ENCODE data around the genes YAF2, NELL2, ANO6 and ARID2.

GRCh38 chr12:39467359-39467925 lies 24.5 kb upstream of the KIF21A start:
- PRO-cap = no peak

GRCh38 chr12:39622231-39622710 lies 2.7 kb upstream of the ABCD2 start:
- PRO-cap = no peak

GRCh38 chr12:39628764-39629251 lies 2.8 kb downstream of the C12orf40 start:
- PRO-cap = no peak

DNA sequence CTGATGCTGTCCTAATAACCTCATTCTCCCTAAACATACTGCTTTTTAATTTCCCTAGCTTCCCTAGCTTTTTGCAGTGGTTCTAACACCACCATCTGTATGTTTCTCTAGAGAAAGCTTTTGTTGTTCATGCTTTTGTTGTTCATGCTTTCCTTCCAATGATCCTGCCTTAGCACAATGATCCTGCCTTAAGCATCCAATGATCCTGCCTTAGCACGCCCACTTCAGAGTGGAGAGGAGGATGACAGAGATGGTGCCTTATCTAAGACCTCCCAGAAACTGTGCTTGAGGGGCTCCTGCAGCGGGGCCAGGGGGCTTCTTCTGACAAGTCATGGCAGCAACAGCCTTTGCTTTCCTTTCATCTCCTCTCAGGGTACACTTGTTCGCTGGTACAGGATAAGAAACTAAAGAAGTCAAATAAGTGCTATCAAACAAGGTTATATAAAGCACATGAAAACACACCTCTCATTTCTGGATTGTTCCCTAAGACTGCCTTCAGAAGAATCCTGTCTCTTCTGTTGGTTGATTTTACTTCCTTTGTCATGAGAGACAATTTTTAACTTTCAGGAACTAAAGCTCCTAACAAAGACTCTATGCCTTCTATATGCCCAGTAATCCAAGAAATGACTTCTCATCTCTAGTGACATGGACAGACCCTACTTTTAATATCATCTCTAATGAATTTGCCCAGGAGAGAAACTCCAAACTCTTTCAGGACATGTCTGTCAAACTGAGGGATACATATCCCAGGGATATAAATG lies 82.6 kb downstream of the SLC2A13 start:
- PRO-cap = no peak

DNA sequence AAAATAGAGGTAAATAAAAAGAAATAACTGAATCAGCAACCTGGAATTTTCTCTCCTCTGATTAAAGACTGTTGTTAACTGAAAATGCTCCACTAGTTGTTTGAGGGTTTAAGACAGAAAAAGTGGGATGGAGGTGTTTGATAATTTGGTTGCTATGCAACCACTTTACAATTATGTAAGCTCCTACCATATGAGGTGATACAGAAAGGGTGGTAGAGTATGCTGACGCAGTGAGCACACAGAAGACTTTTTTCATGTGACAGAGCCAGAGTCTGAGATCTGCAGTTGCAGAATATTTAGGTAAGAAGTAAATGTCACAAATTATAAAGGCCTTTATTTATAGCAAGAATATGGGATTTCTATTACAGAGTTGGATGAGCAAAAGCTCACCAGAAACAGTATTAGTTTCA lies 50.5 kb upstream of the SLC2A13 start:
- PRO-cap = no peak

- PRO-cap = no peak
These were observed 18.6 kb downstream of the LRRK2 start for GRCh38 chr12:40243390-40243726.

GRCh38 chr12:40693074-40693999 lies 1.1 kb downstream of the CNTN1 start:
- PRO-cap = no peak

DNA sequence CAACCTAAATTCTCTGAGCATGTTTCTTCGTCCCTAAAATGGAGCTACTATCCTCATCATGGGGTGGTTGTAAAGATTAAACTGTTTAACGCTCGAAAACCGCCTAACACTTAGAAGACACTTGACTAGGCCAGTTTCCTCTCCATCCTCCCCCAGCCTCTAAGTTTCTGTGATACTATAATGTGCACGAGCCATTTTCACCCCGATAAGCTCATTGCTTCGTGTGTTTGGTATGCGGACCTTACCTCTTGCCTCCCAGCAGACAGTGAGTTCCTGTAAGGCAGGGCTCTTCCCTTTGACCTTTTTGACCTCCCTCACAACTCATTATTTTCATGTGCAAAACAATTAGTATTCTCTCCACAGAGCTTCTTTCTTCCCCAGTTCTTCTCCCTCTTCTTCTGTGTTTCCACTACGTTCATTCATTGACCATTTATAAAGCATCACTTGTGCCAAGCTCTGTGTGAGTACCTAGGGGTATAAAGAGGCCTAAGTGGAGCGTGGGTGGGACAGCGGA lies 560 bp upstream of the GXYLT1 start:
- PRO-cap = unidirectional peak, minus-strand start at position 267 of the sequence

- PRO-cap = bidirectional peak, plus-strand start at chr12:42238445, minus-strand start at chr12:42238223
These were observed at the start of gene YAF2 for GRCh38 chr12:42238164-42238633. TSS of gene YAF2 (minus strand) at chr12:42238248.

- PRO-cap = no peak
These were observed 852 bp downstream of the TWF1 start for GRCh38 chr12:43805339-43805591.

DNA sequence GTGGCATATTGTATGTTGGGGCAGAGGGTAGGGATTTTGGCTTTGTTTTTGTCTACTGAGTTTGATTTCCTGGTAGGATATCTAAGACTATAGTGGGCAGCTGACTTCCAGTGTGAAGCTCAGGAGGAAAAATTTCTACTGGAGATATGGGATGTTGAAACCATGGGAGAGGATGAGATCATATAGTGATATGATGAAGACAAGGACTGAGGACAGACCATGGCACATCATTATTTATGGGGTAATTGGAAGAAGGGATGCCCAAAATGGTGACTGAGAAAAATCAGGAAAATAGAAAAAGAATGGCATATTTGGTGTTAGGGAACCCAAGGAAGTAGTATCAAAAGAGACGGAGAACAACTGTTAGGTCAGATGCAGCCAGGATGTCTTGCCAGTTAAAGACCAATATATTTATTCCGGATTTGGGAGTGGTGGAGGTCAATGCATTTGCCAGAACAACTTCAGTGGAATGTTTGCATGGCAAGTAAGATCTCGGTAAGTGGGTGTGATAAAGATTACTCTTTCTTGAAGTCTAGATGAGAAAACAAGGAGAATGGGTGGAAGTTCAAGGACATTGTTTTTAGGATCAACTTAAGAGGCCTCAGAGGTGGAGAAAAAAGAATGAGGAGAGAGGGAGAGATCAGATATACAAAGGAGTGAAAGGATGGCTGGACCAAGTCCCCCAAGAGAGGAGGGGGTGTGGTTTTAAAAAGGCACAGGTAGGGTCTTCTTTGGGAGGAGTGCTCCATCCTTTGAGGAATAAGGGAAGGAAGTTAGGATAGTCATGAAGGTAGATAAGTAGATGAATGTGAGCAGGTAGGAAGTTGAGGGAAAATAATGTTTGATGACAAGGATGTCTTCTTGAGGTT lies 100.7 kb downstream of the TMEM117 start:
- PRO-cap = no peak

DNA sequence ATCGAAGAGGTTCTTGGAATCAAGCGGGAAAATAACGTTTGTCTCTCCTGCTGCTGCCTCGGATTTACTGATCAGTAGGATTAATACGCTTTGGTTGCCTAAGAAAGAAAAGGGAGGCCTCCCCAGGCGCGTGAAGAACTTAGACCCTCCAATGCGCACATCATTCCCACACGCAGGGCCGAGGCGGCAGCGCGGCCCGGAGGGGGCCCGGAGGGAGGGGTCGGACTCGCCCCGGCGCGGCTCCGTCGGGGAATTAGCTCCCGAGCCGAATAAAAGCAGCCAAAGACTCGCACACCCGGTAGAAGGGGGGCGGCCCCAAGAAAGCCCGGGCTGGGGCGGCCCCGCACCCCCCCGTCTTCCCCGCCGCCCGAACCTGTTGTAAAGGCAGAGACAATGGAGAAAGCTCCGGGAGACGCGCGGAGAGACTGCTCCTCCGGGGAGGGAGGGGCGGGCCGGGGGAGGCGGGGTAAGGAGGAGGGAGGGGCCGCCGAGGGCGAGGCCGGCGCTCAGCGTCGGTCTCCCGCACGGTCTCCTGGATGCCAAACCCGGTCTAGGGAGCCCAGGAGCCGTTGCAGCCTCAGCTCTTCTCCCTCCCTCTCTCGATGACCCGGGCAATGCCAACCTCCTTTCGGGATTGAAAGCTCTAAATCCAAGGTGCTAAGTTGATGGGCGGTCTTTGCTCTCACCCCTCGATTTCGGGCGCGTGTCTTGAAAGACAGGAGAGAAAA lies at the start of gene NELL2:
NELL2 (minus strand) TSS at position 395 of the 728 bp plus-strand sequence.
- PRO-cap = no peak

DNA sequence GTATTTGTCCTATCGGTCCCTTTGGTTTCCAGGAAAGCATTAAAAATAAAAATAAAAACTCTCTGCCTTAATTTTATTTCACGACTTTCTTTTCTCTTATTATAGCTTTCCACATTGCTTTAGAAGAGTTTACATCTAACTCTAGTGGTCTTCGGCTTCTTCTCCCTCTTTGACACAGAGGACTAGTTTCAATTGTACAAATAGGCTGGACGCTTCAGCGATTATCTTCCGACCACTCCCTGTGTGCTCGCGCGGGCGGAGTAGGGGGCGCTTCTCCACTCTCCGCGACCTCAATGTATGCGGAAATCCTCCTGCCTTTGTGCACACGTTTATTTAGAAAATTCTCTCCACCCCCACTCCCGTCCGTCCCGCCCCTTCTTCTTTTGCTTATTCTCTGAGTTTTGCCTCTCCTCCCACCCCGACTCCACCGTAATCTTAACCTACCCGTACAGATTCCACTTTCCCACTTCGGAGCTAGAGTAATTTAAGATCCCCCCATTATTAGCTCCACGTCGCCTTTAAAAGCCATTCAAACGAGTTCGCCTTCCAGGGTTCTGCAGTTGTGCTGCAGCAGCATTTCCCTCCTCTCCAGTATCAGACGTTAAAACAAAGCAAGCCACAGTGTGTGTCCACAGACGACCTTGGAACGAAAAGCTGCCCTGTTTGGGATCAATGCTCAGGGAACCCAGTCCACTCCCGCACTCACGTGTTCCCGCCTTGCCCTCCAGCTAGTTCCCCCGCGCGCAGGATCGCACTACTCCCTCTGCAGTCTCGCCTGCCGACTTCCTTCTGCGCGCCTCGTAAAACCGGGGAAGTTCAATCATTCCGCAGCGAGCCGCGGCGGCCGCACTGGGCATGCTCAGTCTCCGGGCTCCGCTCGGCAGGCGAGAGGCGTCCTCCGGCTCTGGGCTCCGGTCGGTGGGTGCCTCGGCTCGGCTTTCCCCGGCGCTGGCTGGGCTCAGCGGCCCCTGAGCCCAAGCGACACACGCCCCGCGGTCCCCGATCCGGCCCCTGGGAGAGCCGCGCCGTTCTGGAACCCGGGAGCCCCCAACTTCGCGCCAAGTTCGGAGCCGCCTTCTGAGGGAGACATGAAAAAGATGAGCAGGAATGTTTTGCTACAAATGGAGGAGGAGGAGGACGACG lies at the start of gene ANO6:
ANO6 (plus strand) TSS at position 862 of the 1,143 bp plus-strand sequence.
- PRO-cap = bidirectional peak, plus-strand start at position 390 of the sequence, minus-strand start at position 264 of the sequence; bidirectional peak, plus-strand start at position 632 of the sequence, minus-strand start at position 791 of the sequence; bidirectional peak, plus-strand start at position 1,104 of the sequence, minus-strand start at position 1,032 of the sequence

- PRO-cap = no peak
These were observed 91.2 kb downstream of the ANO6 start for GRCh38 chr12:45306634-45308039.

- PRO-cap = bidirectional peak, plus-strand start at chr12:45729740, minus-strand start at chr12:45729561; bidirectional peak, plus-strand start at chr12:45729910, minus-strand start at chr12:45729930
These were observed at the start of gene ARID2 for GRCh38 chr12:45729586-45730442. TSS of gene ARID2 (plus strand) at chr12:45729706.

GRCh38 chr12:45850204-45851170 lies 121.0 kb downstream of the ARID2 start:
- PRO-cap = no peak

- PRO-cap = no peak
These were observed 1.1 kb downstream of the SCAF11 start for GRCh38 chr12:45989356-45989651.

DNA sequence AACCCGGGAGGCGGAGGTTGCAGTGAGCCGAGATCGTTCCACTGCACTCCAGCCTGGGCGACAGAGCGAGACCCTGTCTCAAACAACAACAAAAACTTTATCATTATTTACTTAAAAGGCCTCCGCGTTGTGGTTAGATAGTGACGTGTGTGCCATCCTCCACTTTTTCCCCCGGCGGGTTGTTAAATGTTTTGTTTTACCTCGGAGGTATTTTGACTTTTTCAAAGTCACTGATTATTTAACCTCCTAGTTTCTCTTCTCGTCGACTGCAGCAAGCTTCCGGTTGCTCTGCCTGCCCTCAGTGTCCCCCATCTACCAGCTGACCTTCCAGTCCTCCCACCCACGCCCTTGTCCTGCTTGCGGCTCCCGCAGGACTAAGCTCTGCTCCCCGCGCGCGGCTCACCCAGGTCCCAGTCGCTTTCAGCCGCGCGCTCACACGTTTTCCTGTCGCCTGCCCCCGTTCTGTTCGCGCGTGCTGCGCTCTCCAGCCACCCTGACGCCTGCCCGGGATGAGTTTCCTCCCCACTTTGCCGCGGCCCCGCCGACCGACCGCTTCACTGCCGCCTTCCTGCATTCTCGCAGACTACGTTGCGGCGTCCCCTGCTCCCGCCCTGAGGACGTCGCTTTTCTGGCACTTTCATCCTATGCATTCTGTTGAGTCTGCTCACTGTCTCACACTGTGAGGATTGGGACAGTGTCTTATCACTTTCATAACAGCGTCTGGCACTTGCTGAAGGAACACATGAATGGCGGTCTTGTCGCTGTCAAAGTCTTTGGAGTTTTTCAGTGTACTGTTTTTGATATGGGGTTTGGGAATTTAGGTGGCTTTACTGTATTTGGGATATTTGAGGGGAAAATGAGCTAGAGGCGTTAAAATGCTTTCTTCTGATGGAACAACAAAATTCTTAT lies 1.4 kb upstream of the SCAF11 start:
- PRO-cap = bidirectional peak, plus-strand start at position 330 of the sequence, minus-strand start at position 578 of the sequence

DNA sequence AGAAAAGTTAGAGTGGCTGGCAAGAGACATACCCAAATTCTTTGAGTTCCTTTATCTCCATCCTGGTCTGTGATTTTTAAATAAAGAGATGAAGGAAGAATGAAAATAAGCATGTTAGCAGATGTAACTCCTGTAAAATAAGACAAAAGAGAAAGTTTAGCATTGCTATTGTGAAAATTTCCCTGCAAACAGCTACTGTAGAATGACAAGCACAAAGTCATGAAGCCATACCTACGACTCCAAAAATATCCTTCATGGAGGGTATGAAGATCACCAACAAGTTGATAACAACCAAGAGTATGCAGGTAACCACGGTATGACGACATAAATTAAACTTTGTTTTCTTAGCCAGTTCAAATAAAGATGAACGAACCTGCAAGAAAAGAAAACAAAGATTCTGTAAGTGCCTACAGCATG lies 71.1 kb downstream of the SLC38A1 start:
- PRO-cap = no peak

DNA sequence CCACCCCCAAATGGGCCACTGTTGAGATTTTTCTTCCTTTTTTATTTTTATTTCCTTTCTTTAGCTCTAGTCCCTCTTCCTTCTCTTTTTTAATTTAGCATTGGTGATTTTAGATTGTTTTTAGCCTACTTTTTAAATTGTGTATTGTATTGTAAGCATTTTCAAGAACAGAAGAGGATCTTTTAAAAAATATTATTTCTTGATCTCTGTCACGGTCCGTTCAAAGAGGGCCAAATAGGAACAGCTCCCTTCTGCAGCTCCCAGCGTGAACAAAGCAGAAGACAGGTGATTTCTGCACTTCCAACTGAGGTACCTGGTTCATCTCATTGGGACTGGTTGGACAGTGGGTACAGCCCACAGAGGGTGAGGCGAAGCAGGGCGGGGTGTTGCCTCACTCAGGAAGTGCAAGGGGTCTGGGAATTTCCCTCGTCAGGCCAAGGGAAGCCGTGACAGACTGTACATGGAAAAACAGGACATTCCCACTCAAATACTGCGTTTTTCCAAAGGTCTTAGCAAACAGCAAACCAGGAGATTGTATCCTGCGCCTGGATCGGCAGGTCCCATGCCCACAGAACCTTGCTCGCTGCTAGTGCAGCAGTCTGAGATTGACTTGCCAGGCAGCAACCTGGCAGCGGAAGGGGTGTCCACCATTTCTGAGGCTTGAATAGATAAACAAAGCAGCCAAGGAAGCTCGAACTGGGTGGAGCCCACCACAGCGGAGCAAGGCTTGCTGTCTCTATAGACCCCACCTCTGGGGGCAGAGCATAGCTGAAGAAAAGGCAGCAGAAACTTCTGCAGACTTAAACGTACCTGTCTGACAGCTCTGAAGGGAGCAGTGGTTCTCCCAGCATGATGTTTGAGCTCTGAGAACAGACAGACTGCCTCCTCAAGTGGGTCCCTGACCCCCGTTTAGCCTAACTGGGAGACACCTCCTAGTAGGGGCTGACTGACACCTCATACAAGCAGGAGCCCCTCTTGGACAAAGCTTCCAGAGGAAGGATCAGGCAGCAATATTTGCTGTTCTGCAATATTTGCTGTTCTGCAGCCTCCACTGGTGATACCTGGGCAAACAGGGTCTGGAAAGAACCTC lies 22.7 kb downstream of the SLC38A1 start:
- PRO-cap = no peak